Trachea (tissue), 1 donor: ENCODE measurements around the genes TMEM271 and TMEM175.

DNA sequence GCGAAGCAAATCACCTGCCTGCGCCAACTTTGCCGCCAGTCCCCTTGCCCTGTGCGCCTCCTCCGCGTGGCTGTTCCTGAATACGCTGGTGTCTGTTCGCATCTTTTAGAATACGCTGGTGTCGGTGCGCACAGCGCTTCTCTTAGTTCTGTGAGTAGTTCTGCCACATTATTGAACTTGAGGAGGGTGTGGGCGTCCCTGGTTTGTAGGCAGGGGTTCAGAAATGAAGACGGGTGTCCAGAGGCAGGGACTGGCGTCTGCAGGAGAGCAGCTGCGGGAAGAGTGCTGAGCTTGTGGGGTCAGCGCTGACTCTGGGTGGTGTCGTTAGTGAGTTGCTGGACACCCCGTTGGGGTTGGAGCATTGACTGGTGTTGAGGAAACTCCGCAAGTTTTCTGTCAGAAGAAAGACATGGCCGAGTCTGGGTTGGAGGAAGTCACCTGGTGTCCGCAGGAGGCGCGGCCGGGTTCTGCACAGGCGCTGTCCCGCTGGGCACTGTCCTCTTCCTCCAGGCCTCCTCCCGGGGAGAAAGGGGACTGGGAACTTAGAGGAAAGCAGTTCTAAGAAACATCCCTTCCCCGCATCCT is 938 bp downstream of the ZNF718 start:
- PRO-cap: no peak

GRCh38 chr4:212961-213930 is 88.9 kb downstream of the ZNF718 start:
- PRO-cap: no peak

- PRO-cap: unidirectional peak, minus-strand start at chr4:337324; unidirectional peak, minus-strand start at chr4:337363; bidirectional peak, plus-strand start at chr4:337836, minus-strand start at chr4:337510
These were observed 614 bp upstream of the ZNF141 start for GRCh38 chr4:336661-337738.

DNA sequence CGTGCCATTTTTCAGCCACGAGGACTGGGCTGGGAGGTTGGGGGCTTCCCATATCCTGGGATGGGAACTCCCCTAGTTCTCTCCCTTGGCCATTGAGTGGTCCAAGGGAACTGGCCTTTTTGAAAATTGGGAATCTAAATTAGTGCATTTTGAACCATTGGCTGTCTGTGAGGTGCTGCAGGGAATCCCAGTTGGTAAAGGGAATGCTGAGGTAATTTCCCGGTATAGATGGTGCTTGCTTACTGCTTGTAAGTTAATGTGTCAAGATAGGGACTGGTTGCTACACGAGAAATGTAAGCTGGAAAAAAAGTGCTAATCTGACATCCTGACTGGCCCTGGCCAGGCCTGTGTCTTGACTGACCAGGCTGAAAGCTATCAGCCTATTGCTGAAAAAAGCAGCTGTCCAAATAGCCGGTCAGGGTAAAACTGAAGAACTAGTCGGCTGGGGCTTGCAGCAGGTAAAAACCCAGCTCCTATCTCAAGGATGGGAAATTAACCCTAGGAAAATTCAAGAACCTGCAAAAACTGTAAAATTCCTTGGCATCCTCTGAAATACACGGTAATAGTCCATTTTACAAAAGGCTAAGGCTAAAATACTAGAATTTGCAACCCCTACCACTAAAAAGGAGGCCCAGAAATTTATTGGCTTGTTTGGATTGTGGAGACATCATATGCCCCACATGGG is 47.0 kb downstream of the ZNF721 start:
- PRO-cap: no peak

DNA sequence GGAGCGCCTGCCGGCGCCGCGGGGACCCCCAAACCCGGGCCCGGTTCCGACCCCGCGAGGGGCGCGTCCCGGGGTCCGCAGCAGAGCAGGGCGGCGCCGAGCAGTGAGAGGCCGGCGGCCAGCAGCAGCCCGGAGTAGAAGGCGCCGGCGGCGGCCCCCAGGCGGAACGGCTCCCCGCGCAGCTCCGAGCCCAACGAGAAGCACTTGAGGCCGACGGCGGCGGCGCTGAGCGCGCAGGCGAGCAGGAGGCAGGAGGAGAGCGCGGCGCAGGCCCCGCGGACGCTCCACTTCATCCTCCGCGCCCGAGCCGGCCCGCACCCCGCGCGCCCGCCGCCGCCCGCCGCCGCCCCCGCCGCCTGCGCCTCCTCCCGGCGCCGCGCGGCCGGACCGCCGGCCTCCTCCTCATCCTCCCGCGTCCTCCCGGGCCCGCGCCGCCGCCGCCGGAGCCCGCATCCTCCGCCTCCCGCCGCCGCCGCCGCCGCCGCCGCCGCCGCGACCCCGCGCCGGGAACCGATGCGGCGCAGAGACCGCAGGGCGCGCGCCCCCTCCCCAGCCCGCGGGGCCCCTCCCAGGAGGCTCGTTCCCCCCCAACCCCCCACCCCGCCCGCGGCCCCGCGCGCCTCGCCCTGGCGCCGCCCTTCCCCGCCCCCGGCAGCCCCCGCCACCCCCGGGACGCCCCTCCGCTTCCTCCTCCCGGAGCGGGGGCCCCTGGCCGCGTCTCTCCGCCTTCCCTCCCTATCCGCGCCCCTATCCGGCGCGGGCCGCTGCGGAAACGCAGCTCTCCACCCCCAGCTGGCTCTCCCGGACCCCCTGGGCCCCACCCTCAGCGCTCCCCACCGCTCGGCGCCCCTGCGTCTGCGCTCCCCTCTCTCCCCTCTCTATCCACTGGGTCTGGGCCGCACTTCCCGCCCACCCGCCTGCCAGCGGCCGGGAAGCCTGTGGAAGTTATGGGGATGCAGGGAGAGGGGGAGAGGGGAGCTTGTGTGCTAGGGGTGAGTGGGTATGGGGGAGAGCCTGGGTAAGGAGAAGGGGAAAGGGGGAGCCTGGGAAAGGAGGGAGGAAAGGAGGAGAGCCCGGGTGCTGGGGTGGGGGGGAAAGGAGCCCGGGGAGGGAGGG is at the start of gene TMEM271:
TMEM271 (minus strand) TSS at position 526 of the 1,116 bp plus-strand sequence.
- PRO-cap: unidirectional peak, minus-strand start at position 186 of the sequence

GRCh38 chr4:687652-688267 is 1.2 kb downstream of the SLC49A3 start:
- PRO-cap: no peak

GRCh38 chr4:694334-694996 is 5.5 kb upstream of the SLC49A3 start:
- PRO-cap: no peak

- PRO-cap: no peak
These were observed 20.5 kb downstream of the PCGF3 start for GRCh38 chr4:726063-726527.

- PRO-cap: no peak
These were observed 45.9 kb downstream of the PCGF3 start for GRCh38 chr4:751404-752074.

DNA sequence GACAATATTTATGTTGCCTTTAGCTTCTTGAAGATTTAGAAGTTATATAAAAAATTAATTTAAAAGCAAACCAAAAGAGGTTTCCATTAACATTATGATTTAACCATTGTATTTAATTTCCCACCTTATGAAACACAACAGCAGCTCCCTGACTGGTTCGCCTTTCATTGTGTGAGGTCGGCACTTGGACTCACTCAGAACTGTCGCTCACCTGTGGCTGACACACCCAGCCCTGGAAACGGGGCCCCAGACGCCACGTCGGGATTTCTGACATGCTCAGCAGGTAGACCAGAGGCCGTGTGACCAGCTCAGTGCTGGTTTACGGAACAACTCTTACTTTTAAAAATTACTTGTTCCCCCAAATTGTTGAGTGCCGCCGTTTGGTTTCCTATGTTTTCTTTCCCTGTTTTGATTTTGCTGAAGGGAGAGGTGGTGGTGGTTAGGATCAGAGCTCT is 59.4 kb downstream of the CPLX1 start:
- PRO-cap: no peak

GRCh38 chr4:766988-767550 is 58.9 kb downstream of the CPLX1 start:
- PRO-cap: no peak

GRCh38 chr4:787428-788173 is 38.3 kb downstream of the CPLX1 start:
- PRO-cap: no peak

GRCh38 chr4:789564-789893 is 36.4 kb downstream of the CPLX1 start:
- PRO-cap: no peak

- PRO-cap: no peak
These were observed 52.6 kb downstream of the GAK start for GRCh38 chr4:879061-880368.

DNA sequence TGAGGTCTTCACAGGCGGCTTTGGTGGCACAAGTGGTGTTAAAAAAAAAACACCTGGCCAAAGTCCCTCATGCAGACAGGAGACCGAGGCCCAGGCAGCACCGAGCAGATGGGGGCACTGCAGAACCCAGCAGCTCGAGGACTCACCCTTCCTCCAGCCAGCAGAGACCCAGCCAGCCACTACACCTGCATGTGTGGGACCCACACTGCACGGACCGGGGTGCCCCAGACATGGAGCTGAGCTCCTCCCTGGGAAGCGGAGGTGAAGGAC is 42.8 kb downstream of the GAK start:
- PRO-cap: no peak

- PRO-cap: bidirectional peak, plus-strand start at chr4:932460, minus-strand start at chr4:932317
These were observed at the start of gene TMEM175 for GRCh38 chr4:931902-933271. TMEM175 (plus strand) TSS chr4:932460.

DNA sequence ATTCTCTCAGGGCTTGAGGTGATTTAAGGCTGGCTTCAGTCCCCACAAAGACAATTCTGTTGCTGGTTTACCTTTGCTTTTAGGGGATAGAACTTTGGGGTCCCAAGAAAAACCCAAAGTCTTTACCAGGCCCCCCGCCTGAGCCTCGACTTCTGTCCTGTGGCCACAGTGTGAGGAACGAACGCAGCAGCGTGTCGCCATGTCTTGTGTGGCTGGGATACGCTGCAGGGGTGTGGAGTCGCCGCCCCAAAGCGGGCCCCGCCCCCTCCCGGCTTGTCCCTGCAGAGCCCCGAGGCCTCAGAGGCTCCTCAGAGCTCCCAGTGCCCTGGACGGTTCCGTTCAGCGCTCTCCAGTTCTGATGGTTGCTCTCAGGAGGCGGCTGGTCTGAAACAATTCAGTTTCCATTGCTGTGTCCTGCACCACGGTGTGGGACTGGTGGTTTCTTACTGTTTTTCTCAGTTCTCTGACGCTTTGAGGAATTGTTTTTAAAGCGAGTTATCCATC is 1.7 kb upstream of the IDUA start:
- PRO-cap: no peak

GRCh38 chr4:986348-986828 is 456 bp upstream of the IDUA start:
- PRO-cap: no peak

DNA sequence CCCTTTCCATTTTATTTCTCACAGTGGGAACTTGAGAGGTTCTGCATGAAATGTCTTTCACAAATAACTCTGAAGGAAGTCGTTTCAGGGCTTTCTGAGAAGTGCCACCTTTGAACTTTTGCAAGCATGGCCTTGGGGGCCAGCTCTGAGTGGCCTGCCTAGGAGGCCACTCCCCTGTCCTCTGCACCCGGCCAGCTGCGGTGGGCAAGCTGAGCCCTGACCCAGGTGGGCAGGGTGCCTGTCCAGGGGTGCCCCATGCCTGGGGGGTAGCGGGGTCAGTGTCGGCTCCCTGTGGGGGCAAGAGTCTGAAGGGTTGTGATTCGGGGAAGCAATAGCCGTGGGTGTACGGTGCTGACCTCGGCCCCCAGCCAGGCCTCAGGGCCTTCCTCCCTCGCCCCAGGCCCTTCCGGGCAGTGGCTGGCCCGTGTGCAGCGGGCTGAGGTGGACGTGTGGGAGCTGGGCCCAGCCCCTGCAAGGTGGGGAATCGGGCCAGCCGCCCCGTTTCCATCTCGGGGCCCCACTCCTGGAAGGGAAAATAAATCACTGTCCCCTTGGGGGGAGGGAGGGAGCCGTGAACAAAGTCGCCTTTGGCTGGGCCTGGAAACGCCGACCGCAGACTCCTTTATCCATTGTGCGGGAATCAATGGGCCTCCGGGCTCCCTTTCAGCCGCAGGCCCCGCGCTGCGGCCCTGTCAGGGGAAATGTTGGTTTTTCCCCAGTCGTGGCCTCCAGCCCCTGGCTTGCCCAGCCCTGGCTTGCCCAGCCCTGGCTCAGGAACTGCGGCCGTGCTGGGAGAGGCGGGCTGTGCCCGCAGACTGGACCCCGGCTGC is 3.1 kb downstream of the FGFRL1 start:
- PRO-cap: no peak

DNA sequence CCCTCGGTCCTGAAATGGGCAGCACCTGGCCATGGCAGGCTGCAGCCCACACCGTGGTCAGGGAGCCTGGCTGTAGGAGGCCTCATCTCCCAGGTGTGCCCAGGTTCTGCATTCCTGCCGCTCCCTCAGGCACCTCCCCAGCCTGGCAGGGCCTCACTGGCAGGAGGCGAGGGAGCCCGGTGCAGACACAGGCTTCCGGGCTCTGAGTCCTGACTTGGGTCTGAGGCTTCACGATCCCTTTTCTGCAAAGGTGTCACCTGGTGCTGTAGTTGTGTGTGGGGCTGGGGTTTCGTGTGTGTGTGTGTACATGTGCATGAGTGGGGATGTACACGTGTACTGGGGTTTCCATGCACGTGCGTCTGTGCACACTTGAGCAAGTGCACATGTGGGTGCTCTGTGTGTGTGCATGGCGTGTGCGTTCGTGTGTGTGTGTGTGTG is 28.7 kb downstream of the FGFRL1 start:
- PRO-cap: no peak